Upper lobe of left lung (tissue), 5 donors: ENCODE results near the gene NSD1.

DNA sequence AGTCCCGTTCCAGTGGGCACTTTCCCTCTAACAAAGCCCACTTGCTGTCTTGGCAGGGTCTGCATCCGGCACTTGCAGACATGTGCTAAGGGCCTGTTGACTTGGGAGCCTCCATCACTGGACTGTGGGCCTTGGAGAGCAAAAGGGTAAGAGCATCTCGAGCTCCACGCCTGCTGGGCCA, 2.3 kb upstream of the NSD1 start:
- PRO-cap, 2 experiments: no peak in any of the 2 experiments
- RAMPAGE, long total RNA, 4 experiments: no peak in any of the 4 experiments

- PRO-cap, 2 experiments: peak in 2 of 2 experiments; most common plus-strand start chr5:177133630 (in 1); most common minus-strand start chr5:177133629 (in 1)
- RAMPAGE, long total RNA, 4 experiments: start-site peak on the plus strand in 4 of 4 experiments, at chr5:177133742-177134187 at its widest, 26 to 700 reads per replicate
Measured at GRCh38 chr5:177133359-177134330, at the start of gene NSD1. Gene NSD1, plus strand, starts transcription at chr5:177133773.

GRCh38 chr5:177300872-177301764, 2.4 kb downstream of the RAB24 start:
- PRO-cap, 2 experiments: no peak in any of the 2 experiments
- RAMPAGE, long total RNA, 4 experiments: no peak in any of the 4 experiments

GRCh38 chr5:177310796-177311283, 858 bp downstream of the MXD3 start:
- PRO-cap, 2 experiments: no peak in any of the 2 experiments
- RAMPAGE, long total RNA, 4 experiments: no peak in any of the 4 experiments

DNA sequence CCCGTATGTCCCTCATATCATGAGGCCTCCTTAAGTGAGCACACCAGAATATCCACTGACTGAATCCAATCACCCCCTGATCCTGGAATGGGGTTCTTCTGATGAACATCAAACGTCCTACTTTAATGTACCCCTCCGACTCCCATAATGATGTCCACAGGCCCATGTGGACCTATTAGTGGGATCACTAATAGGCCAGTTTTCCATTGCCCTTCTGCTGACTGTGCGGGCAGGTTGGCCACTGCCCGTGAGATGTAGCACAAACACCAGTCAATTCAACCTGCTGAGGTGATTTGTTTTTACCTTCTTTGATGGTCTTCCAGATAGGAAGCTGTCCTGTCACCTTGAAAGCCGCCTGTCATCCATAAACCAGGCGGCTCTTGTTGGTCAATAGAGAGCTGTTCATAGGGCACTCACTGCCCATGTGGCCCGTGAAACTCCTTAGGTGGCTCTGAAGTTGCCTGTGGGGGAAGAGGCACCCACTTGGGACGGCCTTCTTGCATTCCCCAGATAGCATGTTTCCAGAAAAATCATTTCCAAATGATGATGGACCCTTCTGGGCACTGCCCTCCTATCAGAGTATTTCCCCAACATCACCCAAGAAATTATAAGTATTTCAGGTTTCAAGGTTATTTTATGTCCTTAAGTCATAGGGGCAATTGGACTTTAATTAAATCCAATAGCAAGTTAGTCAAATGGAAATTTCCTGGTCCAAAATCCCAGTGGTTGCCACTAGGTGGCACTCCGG, 5.8 kb upstream of the MXD3 start:
- PRO-cap, 2 experiments: no peak in any of the 2 experiments
- RAMPAGE, long total RNA, 4 experiments: start-site peak on the minus strand in 1 of 4 experiments, centred at position 352 of the sequence, 9 reads per replicate

DNA sequence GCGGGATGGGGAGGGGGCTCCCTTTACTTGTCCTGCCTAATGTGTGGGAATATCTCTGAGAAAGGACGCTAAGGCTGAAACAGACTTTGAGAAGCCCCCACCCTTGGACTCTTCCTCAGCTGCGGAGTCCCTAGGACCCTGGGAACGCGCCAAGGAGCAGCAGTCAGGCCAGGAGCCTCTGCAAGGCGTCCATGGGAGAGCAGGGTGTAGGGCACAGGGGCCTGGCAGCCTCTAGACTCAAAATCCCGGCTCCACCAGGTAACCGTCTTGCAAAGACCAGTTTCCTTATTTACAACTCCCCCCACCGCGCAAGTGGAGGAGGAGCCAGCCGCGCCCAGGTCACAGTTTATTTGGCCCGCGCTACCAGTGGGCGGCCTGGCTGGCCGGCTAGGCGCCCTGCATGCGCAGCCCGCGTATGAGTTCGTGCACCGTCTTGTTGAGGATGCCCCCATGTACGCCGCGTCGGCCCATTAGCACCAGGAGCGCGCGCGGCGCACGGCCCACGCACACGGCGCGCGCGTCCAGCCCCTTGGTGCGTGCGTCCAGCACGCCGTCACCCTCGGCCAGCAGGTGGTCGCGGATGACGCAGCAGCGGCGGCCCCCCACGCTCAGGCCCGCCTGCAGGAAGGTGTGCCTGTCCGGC, 564 bp downstream of the PFN3 start:
- PRO-cap, 2 experiments: no peak in any of the 2 experiments
- RAMPAGE, long total RNA, 4 experiments: no peak in any of the 4 experiments

DNA sequence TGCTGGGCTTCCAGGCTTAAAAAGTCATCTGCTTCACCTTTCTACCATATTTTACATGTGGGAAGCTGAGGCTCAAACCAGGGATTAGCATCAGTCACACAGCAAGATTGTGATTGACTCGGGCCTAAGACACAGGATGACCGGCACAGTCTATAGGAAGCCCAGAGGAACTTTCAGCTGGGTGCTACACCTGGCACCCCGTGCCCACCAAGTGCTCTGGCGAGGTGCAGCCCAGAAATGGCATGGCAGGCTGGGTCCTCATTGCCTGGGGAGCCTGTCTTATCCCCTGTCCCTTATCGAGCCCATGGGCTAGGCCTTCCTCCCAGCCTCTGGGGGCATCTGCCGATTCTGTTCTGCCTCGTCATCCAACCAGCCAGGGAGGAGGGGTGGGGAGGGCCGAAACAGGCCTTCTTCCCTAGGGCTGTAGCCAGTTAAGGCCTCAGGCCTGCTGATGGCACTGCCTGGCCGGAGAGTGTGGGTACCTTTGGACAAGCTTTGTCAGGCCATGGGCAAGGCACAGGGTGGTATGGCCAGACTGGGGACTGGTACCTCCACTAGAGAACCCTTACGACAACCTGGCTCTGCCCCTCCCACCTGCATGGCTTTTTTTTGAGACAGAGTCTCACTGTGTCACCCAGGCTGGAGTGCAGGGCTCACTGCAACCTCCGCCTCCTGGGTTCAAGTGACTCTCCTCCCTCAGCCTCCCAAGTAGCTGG, 1.5 kb downstream of the GRK6 start:
- PRO-cap, 2 experiments: no peak in any of the 2 experiments
- RAMPAGE, long total RNA, 4 experiments: no peak in any of the 4 experiments

DNA sequence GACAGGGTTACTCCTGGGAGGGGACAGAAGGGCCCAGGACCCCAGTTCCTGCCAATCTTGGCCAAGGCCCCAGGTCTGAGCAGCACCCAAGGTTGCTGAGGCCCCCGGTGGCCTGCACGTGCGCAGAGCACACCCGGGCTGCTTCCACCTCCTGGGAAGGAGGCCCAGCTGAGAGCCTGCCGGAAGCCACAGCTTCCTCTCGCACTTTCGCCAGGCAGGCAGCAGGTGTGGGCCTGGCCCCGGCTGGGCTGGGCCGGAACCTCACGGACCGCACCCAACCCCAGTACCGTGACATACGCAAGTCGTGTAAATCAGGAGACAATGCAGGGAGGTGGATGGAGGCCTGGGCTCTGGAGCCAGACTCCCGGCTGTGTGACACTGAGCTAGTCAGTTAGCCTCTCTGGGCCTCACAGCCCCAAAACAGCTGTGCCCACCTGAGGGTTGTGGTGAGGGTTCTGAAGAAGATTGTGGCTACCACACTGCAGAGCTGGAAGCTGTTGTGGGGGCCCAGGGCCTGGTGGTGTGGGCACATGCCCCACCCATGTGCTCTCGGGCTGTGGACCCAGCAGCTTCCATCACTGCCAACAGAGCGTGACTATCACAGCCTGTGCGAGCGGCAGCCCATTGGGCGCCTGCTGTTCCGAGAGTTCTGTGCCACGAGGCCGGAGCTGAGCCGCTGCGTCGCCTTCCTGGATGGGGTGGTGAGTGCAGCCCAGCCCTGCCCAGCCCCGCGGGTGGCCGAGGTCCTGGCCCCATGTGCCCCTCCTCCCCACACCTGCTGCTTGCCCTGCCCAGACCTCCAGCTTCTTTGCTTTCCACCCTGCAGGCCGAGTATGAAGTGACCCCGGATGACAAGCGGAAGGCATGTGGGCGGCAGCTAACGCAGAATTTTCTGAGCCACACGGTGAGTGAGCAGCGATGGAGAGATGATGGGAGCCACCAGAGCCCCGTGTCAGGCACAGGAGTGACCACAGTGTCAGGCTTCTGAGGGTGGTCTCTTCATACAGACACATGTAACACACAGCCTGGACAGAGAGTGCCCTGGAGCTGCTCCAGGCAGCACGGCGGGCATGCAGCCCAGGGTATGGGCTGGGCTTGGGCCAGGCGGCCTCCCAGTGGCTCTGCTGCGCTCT, 5.3 kb downstream of the GRK6 start:
- PRO-cap, 2 experiments: peak in 1 of 2 experiments; most common plus-strand start position 321 of the sequence (in 1)
- RAMPAGE, long total RNA, 4 experiments: start-site peak on the plus strand in 2 of 4 experiments, centred at positions 416 to 595 of the sequence, 14 to 24 reads per replicate

- PRO-cap, 2 experiments: no peak in any of the 2 experiments
- RAMPAGE, long total RNA, 4 experiments: no peak in any of the 4 experiments
Measured at GRCh38 chr5:177432663-177433076, 6.2 kb downstream of the GRK6 start.

DNA sequence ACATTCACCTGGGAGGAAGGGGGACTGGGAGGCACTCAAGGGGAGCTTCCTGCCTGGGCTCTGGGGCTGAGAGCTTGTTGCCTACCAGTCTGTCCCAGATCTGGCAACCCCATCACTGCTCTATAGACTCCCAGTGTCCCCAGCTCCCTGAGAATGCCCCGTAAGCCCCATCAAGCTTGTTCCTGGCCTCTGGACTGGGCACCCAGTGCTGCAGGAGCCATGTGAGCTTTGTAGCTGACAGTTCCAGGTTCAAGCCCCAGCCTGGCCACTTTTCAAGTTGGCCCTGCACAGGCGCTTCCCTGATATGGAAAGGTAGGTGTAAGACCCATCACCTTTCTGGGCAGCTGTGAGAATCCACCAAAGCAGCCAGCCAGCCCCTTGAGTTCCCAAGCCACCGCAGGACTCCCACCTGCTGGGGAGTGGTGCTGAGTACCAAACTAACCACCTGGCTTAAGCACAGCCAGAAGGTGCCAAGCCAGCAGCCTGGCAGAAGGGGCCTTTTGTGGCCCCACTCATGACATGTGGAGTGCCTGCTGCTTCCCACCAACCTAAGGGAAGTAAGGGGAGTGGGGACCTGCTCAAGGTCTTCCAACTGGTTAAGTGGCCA, 3.0 kb upstream of the PRR7 start:
- PRO-cap, 2 experiments: no peak in any of the 2 experiments
- RAMPAGE, long total RNA, 4 experiments: no peak in any of the 4 experiments

DNA sequence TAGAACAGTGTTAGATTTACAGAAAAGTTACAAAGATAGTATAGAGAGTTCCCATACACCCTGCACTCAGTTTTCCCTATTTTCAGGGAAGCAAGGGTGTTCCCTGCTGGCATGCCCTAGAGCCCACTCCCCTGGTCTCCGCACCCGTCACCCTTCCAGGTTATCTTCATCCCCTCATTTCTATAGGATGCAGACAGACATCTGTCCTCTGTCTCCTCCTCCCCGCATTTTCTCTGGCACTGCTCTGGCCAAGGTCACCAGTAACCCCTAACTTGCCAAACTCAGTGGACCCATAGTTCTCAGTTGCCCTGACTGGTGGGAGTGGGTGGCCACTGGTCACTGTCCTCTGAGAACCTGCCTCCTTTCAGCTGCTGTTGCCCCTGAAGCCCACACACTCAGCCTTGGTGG, 2.0 kb upstream of the DBN1 start:
- PRO-cap, 2 experiments: no peak in any of the 2 experiments
- RAMPAGE, long total RNA, 4 experiments: no peak in any of the 4 experiments

- PRO-cap, 2 experiments: no peak in any of the 2 experiments
- RAMPAGE, long total RNA, 4 experiments: no peak in any of the 4 experiments
Measured at GRCh38 chr5:177478795-177479625, 5.6 kb upstream of the DBN1 start.

- PRO-cap, 2 experiments: no peak in any of the 2 experiments
- RAMPAGE, long total RNA, 4 experiments: no peak in any of the 4 experiments
Measured at GRCh38 chr5:177479626-177480019, 6.2 kb upstream of the DBN1 start.

DNA sequence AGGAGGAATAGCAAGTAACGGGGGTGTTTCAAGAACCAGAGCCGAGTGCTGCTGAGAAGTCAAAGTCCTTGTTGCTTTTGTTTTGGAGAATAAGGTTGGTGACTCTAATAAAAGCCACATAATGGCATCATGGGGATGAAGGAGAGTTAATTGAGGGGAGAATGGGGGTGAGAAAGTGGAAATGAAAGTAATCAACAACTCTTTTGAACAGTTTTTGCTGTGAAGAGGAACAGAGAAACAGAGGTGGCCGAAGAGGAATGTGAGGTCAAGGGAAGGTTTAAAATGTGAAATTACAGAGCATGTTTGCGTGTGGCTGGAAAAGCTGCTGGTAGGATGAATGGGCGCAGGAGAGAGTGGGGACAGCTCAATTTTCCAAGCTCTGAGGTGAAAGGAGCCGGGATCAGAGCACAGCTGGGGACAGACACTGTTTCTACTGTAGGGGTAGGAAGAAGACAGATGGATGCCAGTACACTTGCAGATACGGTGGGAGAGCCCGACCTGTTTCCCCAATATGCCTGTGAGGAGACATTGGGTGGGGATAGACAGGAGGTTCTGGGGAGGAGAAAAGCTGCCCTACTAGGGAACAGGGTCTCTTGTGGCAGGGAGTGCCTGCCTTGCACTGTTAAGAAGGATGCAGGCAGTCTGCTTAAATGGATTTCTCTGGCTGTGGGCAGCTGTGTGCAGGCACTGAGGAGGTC, 4.8 kb upstream of the PDLIM7 start:
- PRO-cap, 2 experiments: no peak in any of the 2 experiments
- RAMPAGE, long total RNA, 4 experiments: no peak in any of the 4 experiments

- PRO-cap, 2 experiments: no peak in any of the 2 experiments
- RAMPAGE, long total RNA, 4 experiments: no peak in any of the 4 experiments
Measured at GRCh38 chr5:177511574-177512275, 2.1 kb upstream of the DOK3 start.

DNA sequence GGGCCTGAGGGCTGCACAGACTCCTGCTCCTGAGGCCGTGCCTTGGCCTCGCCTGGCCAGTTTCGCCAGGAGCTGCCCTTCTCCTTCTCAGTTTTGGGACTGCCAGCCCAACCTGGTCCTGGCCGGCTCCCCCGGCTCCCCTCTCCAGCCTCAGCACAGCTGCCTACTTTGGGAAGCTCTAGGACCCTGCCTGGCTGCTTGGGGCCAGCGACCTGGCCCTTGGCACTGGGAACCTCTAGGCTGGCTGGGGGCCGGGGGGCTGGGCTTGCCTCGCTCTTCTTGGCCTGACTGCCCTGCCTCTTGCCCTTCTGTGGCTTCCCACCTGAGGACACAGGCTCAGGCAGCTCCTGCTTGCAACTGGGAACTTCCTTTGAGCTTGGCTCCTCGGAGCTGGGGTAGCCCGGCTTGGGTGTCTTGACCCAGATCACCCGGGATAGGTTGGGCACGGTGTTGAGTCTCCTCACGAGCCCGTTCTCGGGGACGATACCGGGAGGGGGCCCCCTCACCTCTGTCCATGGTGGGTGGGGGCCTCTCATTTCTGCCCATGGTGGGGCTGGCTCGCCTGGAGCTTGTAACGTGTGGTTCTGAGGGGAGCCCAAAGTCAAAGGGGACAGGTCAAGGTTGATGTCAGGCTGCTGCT, 7.6 kb upstream of the DDX41 start:
- PRO-cap, 2 experiments: no peak in any of the 2 experiments
- RAMPAGE, long total RNA, 4 experiments: no peak in any of the 4 experiments

DNA sequence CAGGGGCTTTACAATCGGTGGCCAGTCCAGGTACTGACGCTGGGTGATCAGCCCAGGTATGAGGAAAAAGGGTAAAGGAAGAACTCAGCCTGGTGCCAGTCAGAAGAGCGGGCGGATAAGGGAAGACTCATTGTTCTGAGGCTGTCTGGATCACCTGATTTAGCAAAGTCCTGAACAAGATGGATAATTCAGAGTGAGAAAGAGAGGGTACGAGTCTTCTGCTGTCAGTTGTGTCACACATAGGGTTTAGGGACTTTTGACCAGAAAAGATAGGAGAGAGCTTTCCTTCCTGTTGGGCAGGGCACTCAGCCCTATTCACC, 93.8 kb downstream of the B4GALT7 start:
- PRO-cap, 2 experiments: no peak in any of the 2 experiments
- RAMPAGE, long total RNA, 4 experiments: no peak in any of the 4 experiments

DNA sequence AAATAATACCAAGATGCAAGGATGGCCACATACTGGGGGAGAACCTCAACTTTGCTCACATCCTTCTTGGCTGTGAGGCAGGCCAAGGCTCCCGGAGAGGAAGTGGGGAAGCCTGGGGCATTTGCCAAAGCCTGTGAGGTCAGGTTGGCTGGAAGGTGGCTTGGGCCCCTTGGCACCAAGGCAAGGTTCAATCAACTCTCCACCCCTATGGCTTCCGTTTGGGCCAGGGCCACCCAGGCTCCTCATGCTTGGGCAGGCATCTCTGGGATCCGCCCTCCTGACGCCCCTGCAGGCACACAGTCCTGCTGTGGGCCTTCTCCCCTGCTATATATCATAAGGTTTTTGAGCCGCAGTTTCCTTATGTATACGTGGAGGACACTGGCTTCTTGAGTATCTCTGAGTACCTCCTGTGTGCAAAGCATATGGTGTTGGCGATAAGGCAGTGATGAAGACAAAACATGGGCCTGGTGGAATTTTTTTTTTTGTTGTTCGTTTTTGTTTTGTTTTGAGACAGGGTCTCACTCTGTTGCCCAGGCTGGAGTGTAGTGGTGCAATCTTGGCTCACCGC, 3.5 kb upstream of the RMND5B start:
- PRO-cap, 2 experiments: no peak in any of the 2 experiments
- RAMPAGE, long total RNA, 4 experiments: no peak in any of the 4 experiments

- PRO-cap, 2 experiments: no peak in any of the 2 experiments
- RAMPAGE, long total RNA, 4 experiments: no peak in any of the 4 experiments
Measured at GRCh38 chr5:178148392-178149575, 4.9 kb downstream of the NHP2 start.

- PRO-cap, 2 experiments: no peak in any of the 2 experiments
- RAMPAGE, long total RNA, 4 experiments: no peak in any of the 4 experiments
Measured at GRCh38 chr5:178203753-178204214, 549 bp upstream of the HNRNPAB start.